Measurements from ENCODE around the genes MYL5 and MAEA.

DNA sequence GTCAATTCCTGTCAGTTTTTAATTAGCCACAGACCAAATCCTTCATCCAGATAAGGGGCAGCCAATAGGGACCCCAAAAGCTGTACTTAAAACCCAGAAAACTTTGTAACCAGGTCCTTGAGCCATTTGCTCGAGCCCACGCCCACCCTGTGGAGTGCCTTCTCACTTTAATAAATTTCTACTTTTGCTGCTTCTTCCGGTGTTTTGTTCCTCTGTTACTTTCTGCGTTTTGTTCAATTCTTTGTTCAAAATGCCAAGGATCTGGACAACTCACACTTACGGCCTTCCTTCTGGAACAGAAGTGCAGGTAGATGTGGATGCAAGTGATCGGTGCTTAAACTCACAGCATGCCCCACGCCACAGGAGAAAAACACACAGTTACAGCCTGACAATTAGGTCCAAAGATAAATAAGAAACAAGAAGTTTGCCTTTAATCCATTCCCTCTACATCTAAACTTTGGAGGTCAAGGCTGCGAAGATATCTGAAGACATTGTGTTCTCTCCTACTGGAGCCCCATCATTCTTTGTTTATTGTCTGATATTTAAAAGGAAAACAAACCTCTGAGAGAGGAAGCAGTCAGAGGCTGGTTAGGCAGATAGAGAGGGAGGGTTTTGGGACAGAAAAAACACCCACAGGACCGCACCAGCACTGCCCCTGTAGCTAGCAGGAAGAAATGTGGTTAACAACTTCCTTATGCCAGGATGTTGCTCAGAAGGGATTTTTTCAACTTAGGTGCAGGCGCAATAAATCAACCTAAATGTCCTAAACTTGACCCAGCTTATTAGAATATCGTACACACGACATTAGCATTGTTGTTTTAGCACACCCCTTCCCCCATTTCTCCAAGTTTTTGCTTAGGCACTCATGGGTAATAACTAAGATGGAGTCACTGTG, 3.1 kb upstream of the ZNF718 start:
- PRO-cap = no peak

- PRO-cap = no peak
These were observed 81.2 kb downstream of the ZNF718 start for GRCh38 chr4:205461-205845.

DNA sequence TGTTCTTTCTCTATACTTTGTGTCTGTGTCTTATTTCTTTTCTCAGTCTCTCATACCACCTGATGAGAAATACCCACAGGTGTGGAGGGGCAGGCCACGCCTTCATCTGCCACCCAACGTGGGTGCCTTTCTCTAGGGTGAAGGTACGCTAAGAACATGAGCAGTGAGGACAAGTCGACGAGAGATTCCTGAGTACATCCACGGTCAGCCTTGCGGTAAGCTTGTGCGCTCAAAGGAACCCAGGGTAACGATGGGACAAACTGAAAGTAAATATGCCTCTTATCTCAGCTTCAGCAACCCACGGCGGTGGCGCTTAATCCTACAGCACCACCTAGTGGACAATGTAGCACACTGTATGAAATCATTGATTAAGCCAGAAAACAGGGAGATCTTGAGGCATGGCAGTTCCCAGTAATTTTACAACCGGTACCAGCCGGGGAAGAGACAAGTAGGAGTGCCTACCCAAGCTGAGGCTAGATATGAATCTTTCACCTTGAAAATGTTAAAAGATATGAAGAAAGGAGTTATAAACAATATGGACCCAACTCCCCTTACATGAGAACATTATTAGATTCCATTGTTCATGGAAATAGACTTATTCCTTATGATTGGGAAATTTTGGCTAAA, 63.1 kb downstream of the ZNF732 start:
- PRO-cap = no peak

DNA sequence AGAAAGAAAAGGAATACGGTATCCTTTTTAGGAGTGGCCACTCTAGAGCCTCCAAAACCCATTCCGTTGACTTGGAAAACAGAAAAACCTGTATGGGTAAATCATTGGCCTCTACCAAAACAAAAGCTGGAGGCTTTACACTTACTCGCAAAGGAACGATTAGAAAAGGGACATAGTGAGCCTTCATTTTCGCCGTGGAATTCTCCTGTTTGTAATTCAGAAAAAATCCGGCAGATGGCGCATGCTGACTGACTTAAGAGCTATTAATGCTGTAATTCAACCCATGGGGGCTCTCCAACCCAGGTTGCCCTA, 60.9 kb downstream of the ZNF732 start:
- PRO-cap = no peak

DNA sequence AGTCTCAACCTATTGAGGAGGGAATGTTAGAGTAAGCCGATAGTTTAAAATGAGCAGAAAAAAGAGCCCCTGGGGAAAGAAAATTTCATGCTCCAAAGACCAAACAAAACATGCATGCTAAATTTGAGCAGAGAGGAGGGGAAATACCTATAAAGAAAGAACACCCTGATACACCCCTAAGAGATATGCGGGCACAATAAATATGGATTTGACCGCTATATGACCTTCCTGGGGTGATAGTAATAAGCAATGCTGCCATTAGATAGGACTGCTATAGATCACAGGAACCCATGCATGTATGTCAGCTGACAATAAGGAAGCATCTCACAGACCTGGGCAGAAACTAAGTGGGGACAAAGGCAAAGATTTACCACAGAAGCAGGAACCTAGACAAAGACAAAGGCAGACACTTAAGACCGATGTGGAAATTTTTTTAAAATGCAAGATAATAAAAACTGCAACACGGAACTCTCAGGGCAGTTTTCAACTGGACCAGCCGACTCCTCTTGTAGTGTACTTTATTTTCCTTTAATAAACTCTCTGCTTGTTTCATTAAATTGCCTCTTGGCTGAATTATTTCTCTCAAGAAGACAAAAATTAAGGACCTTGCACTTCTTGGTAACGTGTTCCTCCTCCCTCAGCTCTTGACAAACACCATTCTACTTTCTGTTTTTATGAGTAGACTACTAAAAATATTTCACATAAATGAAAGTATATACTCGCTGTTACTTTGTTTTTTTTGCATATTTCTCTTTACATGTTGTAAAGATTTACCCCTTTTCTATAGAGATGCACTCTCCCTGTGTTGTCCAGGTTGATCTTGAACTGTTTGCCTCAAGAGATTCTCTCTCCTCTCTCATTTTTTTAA, 21.1 kb downstream of the ZNF721 start:
- PRO-cap = no peak

DNA sequence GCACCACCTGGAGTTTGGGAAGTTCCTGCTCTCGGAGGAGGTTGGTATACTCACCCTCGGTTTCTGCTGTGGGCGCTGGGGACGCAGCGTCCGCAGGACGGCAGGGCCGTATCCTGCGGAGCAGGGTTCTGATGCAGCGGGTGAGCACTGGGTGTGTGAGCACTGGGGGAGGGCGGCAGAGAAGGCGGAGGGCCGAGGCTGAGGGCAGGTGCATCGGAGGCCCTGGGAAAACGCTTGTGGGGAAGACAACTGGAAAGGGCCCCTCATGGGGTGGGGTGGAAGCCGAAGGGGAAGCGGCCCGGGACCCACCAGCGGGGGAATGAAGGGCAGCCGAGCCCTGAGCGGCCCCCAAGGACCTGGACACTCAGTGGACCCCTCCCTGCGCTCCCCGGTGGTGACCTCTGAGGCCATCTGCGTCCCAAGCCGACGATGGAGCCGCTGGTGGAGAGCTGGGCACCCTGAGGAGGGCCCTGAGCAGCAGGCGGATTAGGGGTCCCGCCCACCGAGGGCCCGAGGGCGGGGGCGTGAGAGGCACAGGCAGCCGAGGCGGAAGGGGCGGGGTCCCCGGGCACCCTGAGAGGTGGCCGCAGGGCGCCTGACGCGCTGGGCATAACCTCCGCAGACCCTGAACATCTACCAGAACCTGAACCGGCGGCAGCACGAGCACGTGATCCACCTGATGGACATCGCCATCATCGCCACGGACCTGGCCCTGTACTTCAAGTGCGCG, 10.8 kb downstream of the ATP5ME start:
- PRO-cap = no peak

DNA sequence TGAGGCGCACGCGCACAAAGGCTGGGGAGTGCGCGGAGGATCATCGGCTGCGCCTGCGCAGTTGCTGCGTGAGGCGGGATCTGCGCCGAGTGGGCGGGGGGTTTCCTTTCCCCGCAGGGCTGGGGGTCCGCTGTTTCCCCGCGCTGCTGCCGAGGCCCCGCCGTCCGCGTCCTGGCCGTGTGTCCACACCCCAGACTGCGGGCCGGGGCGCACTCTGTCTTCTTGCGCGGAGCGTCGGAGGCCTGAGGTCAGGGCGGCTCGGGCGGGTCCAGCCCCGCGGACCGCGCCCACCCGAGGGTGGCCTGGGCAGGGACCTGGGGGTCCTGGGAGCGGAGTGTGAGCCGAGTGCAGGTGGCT, at the start of gene MYL5:
TSS of gene MYL5 (plus strand) at position 106 of the 357 bp plus-strand sequence.
- PRO-cap = bidirectional peak, plus-strand start at position 64 of the sequence, minus-strand start outside the sequence

- PRO-cap = bidirectional peak, plus-strand start at chr4:681206, minus-strand start at chr4:681095
These were observed 6.5 kb downstream of the MYL5 start for GRCh38 chr4:680672-681470.

GRCh38 chr4:780165-780583, 45.8 kb downstream of the CPLX1 start:
- PRO-cap = no peak

DNA sequence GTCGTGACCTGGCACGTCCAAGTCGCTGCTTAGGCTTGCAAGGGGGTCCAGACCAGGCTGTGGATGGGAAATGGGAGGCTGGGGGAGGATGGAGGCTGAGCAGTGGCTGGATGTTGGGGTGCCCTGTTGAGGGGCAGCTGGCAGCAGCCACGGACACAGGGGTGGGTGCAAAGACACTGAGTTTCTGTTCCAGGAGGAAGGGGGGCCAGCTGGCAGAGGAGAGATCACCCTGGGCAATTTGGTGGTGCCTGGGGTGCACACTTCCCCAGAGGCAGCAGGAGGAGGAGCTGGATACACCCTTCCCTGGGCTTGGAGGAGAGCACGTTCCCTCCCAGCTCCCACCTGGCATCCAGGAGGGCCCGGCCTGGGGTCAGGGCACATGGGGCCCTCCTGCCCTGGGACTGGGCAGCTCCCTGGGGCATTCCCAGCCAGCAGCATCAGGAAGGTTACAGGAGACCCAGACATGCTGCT, 42.8 kb downstream of the CPLX1 start:
- PRO-cap = no peak

DNA sequence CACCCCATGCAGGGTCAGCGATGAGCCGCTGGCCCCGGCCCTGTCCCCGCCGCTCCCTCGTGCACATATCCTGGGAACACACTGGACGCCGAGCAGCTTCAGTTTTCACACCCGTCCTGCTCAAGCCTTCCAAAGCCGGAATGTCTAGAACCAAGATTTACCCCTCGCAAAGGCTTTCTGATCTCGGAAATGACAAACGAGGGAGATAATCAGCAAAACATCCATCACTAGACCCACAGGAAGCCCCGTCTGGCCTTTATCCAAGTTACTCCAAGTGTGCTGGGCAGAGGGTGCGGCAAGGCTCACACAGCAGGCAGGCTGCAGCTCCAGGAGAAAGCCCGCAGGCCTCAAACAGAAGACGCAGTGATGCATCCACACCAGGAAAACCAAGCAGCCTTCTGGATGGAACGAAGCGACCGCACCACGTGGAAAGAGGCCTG, 24.1 kb downstream of the GAK start:
- PRO-cap = no peak

DNA sequence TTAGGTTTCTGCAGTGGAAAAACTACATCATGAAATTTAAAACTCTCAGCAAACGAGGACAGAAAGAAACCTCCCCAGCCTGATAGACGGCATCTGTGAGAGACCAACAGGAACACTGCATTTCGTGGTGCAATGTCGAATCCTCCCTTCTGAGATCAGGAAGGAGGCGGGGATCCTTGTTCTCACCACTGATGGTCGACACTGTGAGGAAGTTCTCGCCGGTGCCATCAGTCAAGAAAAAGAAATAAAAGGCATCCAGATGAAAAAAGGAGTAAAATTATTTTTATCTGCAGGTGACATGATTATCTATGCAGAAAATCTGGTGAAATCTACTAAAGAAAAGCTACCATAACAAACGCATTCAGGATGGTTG, 16.5 kb downstream of the GAK start:
- PRO-cap = no peak

GRCh38 chr4:924137-924407, 8.0 kb downstream of the GAK start:
- PRO-cap = no peak

GRCh38 chr4:1178918-1179575, 6.7 kb upstream of the SPON2 start:
- PRO-cap = no peak

GRCh38 chr4:1204877-1205368, 32.5 kb upstream of the SPON2 start:
- PRO-cap = no peak

GRCh38 chr4:1209718-1210406, 37.5 kb upstream of the SPON2 start:
- PRO-cap = no peak

- PRO-cap = no peak
These were observed 29.7 kb downstream of the CTBP1 start for GRCh38 chr4:1219154-1219640.

- PRO-cap = no peak
These were observed 4.6 kb downstream of the CTBP1 start for GRCh38 chr4:1244029-1245000.

DNA sequence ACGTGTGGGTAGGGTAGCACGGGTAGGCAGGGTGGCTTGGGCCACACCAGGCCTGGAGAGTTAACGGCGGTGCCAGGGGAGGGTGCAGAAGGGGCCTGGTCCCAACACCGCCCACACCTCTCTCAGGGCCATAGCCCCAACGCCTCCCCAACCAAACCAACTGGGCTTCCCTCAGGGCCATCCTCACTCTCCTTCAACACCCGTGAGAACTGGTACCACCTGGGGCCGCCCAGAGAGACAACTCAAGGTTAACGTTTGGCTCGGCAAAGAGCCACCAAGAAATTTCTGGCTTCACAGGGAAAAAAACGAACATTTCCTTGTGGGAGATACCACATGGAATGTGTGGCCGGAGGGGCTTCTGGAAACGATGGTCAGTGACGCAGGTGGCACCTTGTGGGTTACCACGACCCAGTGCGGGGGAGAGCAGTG, 3.2 kb downstream of the CTBP1 start:
- PRO-cap = no peak

- PRO-cap = bidirectional peak, plus-strand start at chr4:1289911, minus-strand start at chr4:1289665
These were observed at the start of gene MAEA for GRCh38 chr4:1289778-1290010. MAEA (plus strand) TSS chr4:1289891.

All from anterior vena cava (tissue), 1 donor.